Penis (tissue), 1 donor: ENCODE data around the genes TNK2 and SLC51A.

DNA sequence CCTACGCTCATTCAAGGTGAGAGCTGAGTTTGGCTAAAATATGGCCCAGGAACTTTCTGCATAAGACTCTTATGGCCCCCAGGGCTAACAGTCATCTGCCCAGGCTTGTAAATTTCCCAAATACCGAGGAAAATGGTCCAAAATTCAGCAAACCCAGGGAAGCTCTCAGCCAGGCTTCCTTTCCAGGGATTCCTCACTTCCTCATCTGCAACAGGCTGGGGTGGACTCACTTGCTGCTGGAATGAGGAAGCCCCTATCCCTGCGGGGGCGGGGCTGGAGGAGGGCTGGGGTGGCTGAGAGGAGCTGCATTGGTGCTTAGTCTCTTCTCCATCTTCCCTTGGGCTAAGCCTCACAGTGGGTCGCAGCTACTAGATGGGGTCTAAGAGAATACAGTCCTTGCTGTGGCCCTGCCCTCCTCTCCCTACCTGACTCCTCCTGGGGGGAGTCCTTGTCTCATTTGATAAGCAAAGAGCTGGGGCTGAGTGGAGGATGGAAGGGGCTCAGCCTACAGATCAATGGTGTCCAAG is 28.5 kb upstream of the APOD start:
- PRO-cap = no peak

DNA sequence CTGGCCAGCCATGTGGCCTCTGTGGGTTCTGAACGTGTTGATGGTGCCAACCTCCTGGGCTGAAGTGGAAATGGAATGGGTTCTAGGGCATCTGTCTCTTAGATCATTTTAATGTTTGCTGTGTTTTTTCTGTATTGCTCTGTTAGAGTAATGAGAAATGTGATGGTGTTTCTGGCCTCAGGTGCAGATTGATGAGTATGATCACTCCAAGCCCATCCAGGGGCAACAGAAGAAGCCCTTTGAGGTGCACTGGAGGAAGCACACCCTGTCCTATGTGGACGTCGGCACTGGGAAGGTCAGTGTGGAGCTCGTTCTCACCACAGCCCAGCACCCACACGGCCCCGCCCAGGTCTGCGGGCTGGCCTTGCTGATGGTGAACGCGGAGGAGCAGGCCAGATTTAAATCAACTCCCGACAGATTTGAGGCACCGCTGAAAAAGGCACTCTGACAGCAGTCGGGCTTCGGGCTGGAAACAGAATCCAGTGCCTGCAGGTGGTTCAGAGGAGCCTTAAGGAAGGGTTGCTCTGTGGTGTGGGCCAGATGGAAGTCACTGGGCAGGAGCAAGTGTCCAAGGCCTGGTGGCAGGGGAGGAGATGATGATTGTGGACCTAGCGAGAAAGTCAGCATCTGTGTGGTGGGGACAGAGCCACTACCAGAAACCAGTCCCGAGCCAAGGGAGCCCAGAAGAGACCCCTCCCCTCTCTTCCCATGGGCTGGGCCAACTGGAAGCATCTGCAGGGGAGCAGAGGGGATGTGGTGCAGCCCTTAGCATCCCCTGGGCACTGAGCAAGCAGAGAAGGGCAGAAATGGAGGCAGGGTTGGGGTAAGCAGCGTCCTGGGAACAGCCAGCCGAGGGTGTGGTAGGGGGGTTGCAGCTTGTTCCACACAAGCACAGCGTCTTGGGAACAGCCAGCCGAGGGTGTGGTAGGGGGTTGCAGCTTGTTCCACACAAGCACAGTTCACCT is 36.9 kb upstream of the MUC20 start:
- PRO-cap = no peak

- PRO-cap = no peak
These were observed 7.6 kb upstream of the MUC20 start for GRCh38 chr3:195713248-195713497.

- PRO-cap = no peak
These were observed 9.7 kb upstream of the MUC4 start for GRCh38 chr3:195821431-195821846.

GRCh38 chr3:195885815-195886961 is 22.2 kb downstream of the TNK2 start:
- PRO-cap = unidirectional peak, minus-strand start at chr3:195886206

DNA sequence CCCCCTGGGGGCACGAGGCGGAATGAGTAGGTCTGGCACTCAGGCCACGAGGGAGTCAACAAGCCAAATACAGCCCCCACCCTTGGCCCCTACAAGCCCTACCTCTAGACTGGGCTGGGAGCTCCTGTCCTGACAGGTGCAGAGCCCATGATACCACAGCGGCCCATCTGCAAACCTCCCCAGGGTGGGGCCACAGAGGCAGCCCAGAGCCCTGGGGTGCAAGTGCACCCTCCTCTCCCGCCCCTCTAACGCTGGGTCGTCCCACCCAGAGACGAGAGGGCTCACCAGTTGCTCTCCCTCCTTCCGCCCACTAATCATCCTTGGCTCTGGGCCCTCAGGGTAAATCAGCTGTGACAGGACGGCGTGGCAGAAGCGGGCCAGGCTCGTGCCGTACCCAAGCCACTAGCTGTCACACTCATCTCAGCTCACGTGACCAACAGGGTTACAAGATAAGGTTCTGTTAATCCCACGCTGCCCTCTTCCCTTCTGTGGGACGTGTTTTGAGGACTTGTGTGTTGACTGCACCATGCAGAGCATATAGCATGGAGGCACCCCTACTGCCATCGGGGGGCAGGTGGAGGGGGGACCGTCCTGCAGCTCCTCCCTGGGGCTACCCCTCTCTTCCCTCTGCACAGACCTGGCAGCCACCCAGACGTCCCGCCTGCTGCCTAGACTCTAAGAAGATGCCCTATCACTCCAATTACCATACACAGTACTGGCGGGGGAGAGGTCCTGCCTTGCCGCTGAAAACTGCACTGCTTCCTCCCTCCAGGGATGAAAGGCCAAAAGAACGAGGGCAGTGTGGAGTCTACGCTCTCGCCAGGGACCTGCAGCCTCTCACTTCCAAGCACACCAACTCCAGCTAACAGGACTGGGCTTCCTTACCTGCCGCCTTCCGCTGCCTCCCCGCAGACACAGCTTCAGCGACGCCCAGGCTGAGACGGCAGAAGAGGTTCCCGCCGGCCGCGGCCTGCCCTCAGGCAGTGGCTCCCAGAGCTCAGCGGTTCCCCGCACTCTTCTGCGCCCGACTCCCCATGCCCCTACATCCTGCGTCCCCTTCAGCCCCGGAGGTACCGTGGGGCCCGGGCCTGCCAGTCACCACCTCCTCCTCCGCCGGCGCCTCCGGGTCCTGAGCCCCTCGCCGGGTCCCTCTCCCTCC is at the start of gene TNK2:
Gene TNK2 (minus strand): TSS at position 952 of the 1,159 bp plus-strand sequence.
- PRO-cap = bidirectional peak, plus-strand start at position 342 of the sequence, minus-strand start at position 312 of the sequence

DNA sequence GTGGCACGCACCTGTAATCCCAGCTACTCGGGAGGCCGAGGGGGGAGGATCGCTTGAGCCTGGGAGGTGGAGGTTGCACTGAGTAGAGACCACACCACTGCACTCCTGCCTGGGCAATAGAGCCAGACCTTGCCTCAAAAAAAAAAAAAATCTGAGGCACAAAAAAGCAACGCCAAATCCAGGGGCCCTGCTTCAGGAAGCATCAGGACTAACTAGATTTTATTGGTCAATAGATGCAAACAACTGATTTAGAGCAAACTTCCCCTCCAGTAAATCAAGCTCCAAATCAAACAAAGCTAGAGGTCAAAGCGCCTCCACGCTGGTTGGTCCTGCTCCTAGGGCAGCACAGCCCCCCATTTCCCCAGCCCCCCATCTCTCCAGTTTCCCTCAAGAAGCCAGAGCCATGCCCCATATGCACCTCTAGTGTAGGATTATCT is 3.0 kb upstream of the TNK2 start:
- PRO-cap = no peak

DNA sequence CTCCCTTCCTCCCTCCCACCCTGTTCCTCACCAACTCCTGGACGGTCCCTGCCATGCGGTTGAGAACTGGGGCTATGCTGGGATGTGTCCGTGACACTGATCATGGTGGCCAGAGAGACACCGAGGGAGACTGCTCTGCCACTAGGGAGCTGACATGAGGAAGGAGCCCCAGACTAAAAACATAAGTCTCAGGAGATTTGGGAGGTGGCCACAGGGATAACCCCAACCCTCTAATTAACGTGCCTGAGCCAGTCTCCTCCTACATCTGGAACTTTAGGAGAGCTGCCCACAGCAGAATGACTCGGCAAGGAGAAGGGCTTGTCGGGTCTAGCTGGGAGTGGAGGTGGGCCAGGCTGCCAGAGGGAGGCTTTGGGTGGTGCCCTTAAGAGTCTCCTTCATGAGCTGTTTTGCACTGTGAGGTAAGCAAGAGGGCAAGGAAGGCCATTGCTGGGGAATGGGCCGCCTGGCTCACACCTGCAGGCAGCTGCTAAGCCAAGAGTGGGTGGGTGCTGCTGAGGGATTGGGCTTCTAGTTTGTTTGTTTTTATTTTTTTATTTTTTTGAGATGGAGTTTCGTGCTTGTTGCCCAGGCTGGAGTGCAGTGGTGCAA is 3.5 kb upstream of the TNK2 start:
- PRO-cap = no peak

DNA sequence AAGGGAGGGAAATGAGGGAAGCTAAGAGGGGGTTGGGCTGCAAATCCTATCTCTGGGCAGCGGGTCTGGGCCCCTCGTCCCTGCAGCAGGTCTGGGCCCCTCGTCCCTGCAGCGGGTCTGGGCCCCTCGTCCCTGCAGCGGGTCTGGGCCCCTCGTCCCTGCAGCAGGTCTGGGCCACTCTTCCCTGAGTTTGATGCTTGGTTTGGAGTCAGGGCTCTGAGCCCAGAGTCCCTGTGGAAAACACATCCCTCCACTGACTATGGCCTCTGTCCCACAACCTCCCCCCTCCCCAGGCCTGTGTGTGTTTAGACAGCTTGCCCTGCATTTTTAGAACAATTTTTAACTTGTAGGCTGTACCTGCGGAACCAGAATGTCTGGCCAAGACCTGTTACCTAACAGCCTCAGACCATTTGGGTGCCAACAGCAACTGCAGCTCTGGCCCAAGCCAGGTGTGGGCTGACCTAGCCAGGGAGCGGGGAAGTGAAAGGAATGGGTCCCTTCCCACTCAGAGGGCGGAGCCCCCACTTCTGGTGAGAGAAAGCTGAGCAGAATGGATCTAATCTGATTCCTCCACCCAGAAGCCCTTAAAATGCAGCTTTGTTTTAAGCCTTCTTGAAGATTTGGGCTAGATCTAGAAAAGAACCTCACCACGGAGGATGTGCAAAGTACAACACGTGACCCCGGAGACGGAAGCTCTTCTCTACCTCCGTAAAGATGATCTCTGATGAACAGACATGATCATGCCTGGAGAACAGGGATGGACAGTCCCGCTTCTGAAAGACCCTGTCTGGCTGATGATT is 60.4 kb upstream of the TFRC start:
- PRO-cap = unidirectional peak, plus-strand start at position 524 of the sequence

GRCh38 chr3:196202206-196203034 is 8.8 kb downstream of the ZDHHC19 start:
- PRO-cap = no peak

DNA sequence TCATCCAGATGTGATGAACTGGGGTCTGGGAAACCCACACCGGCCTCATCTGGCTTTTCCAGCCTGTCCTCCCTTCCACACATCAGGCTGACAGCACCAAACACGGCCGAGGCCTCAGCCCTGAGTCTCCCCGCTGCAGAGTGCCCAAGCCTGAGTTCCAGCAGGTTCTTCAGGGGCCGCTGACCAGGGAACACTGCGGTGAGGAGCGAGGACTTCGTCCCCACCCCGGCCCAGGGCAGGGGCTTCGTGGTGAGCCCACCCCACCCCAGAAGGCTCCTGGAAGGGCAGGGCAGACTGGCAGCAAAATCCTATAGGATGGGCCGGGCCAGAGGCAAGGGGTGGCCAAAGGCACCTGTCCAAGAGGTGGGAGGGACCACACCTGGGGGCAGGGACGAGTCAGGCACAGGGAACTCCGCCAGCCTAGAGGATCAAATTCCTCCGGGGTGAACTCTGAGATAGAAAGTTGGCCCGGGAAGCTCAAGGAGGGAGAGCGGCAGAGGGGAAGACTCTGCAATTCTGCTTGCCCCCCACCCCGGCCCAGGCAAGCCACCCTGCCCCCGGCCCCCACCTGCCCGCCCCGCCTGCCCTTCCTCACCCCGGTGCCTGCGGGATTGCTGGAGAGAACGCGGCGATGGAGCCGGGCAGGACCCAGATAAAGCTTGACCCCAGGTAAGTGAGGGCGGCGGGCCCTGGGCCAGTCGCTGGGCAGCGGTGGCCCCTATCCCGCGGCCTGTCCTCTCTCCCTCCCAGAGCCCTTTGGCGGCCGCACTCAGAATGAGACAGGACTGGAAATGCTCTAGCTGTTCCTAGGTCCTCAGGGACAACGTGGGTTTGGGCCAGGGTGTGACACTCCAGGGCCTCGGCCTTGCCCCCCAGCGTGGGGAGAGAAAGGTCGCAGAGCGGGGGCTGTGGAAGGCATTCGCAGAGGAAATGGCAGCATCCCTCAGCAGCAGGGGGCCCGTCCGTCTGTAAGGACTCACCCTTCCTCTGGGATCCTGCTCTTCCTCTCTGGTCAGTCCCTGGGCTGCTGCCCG is at the start of gene SLC51A:
Gene SLC51A (plus strand): TSS at position 453 of the 1,034 bp plus-strand sequence.
- PRO-cap = no peak

GRCh38 chr3:196487478-196487892 is 16.1 kb downstream of the RNF168 start:
- PRO-cap = no peak

GRCh38 chr3:196619230-196619489 is 20.3 kb upstream of the NRROS start:
- PRO-cap = unidirectional peak, minus-strand start at chr3:196619417

GRCh38 chr3:196631643-196631906 is 7.9 kb upstream of the NRROS start:
- PRO-cap = no peak

DNA sequence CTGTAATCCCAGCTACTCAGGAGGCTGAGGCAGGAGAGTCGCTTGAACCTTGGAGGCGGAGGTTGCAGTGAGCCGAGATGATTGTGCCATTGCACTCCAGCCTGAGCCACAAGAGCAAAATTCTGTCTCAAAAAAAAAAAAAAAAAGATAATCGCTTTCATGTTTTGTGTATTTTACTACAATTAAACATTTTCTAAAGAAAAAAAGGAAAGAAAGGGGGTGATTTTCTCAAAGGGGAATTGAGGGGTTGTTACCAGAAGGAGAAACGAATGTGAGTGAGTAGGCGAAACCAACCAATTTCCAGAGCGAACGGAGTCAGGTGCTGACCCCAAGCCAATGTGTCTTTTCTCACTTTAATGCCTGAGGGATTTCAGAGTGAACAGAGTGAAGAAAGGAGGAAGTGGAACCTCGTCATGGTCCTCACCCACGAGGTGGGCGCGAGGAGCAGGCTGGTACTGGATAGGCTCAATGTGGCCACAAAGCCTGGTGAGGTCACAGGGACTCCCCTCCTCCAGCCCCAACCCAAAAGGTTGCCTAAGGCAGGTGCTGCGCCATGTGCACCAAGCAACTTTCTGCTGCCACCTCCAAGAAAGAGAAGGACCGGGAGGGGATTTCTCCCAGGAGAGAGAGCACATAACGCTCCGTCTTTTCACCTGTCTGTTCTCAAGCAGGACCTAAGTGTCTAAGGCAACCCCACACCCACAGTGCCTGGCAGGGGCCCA is 3.6 kb downstream of the NRROS start:
- PRO-cap = unidirectional peak, minus-strand start at position 350 of the sequence

GRCh38 chr3:196657610-196658347 is 18.3 kb downstream of the NRROS start:
- PRO-cap = no peak

- PRO-cap = no peak
These were observed 23.6 kb downstream of the NRROS start for GRCh38 chr3:196662987-196663520.

- PRO-cap = no peak
These were observed 21.6 kb downstream of the NCBP2 start for GRCh38 chr3:196920654-196921250.

DNA sequence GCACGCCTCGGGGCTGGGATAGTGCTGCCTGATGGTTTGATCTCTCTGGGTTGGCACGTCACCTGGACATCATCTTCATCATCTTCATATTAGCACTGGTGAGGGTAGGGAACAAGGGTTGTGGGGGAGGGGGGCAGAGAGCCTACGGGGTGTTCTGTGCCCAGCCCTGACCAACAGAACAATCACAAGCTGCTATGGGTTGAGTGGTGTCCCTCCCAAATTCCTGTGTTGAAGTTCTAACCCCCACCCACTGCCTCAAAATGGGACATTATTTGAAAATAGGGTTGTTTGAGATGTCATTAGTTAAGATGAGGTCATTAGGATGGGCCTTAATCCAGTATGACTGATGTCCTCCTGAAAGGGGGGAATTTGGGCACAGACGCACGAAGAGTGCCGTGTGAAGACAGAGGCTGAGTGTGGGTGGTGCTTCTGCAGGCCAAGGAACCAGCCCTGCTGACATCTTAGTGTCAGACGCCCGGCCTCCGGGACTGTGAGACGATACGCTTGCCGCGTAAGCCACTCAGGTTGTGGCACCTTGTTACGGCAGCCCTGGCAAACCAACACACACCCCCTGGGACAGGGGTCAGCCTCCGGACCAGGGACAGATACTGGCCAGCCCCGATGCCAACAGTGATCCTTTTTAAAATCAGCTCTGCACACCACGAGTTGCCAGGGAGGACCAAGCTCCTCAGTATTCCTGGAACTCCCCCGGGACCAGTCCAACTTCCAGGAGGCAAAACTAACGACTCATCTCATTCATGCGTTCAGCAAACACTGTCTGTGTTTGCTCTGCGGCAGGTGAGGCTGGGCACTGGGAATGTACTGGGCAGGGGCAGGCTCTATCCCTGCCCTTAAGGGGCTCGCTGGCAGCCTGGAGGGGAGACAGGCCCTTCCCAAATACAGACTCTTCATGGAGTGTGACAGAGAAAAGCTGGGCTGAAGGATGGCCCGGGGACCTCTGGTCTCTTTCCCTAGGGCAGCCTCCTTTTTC is 21.1 kb upstream of the PIGZ start:
- PRO-cap = no peak

- PRO-cap = no peak
These were observed 25.6 kb downstream of the MELTF start for GRCh38 chr3:197004114-197004227.